GM12892 (cell line): ENCODE results near the gene ANXA1.

- RRBS, result no CpG with 5 or more reads among the region's 2 CpGs
These were observed 5.1 kb downstream of the KLF9 start for GRCh38 chr9:70409392-70409669.

GRCh38 chr9:70412712-70413342 lies 1.6 kb downstream of the KLF9 start:
- RRBS, result 23% methylated on average over 9 of the region's 42 CpGs

DNA sequence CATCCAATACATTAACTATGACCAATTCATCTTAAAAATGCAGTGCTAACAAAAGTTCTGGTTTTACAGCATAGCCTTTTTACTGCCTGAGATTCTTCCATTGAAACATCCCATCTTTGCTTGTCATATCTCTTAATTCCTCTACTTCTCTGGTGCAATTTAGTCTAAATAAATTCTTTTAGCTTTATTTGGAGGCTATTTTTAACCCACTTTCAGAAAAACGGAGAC lies 179 bp upstream of the KLF9 start:
- RRBS, result no CpG with 5 or more reads among the region's 1 CpG

DNA sequence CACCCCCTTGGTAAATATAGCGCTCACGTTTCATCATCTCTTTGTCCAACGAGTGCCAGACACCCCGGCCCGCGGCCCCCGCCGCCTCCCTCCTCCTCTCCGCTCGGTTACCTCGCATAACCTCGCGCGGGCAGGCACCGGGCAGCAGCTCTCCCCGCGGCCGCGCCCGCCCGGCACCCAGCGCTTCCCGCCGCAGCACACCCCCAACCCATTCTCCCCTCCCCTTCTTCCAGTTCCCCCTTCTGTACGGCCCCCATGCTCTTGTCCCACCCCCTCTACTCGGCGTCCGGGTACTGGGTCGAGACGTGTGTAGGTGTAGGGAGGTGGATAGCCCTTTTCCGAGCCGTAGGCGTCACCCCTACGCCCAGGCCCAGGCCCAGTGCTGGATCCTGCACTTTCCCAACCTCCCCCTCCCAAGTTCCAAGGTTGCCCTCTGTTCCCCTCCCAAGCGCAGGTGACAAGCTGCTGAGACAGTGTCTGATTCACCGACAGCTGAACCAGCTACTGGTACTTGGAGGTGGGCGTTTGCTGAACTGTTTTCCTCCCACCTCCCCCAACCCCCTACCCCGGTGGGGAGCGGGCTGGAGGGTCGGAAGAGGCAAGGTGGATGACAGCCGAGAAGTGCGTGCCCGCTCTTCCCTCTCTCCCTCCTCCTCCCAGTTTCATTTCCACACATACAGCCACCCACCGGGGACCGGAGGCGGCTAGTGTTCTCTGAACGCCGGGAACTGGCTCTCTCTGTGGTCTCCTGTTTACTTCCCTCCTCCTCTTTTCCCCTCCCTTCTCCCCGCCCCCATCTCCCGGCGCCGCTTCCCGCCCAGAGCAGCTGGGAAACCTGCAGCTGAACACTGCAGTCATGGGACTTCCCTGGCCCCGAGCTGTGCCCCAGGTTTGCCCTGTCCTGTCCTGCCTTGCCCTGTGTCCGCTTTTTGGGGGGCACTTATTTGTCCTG lies 6.0 kb upstream of the KLF9 start:
- RRBS, result 1% methylated on average over 9 of the region's 55 CpGs

DNA sequence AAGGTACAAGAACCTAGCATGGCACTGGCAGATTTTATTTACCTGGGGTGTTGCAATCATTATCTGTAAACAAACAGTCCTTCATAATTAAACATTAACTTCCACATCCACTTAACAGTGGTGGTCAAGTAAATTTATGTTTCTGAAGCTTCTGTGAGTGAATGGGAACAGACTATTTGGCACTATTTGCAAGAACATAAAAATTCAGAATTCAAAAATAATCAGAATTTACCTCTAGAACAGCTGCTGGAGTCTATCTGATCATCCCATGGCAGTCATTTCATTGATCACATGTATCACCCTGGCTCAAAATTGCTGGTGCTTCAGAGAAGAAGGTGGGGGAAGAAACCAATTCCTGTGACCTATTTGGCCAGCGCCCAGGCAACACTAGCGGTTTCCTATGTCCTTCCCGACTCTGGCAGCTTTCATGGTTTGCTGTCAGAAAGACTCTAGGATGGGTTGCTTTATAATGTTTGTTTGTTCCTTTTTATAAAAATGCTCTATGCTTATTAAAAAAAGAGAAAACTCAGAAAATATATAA lies 24.7 kb downstream of the TRPM3 start:
- RRBS, result no CpG with 5 or more reads among the region's 3 CpGs

- RRBS, result no CpG with 5 or more reads among the region's 12 CpGs
These were observed 78.4 kb downstream of the CEMIP2 start for GRCh38 chr9:71689867-71690336.

DNA sequence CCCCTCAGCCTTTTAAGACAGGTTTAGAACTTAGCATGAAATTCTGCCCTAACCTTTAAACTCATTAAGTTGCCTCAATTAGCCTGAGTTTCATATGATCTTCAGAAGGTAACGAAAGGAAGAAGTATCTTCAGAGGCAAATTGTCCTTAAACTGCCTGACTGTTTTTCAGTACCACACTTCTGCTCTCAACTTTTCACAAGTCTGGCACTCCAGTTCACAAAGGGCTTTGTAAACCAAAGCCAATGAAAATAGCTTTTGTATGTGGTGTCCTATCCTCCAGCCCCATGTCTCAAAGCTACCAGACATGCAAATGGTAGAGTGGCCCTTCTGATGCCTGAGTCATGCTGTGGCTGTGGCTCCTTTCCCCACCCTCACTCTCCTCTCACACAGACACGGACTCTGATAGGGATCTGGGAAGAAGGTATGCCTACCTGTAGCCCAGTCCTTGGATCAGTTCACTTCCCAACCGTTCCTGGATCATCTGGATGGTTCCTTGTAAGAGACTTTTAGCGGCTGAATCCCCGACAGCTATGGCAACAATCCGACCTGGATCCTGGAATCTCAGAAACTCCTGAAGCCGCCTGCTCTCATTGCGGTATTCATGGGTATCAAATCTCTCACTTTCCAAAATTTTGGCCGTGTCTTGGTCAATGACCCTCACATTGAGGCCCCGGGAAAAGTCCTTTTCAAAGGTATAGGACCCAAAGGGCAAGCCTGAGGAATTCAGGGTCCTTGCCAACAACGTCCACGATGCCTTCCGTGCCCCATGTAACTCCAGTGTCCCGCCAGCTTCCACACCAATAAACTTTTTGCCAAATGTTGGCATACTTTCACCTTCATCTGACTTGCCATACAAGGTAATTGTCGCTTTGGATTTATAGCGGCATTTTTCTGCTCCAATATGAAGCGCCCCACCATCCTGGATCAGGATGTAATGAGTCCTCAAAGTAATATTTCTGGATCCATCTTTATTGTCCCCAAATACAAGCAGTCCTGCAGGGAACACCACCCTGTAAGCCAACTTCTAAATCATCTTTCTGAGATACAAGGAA lies 23.4 kb downstream of the CEMIP2 start:
- RRBS, result no CpG with 5 or more reads among the region's 17 CpGs

GRCh38 chr9:71758602-71759186 lies 9.6 kb downstream of the CEMIP2 start:
- RRBS, result no CpG with 5 or more reads among the region's 4 CpGs

DNA sequence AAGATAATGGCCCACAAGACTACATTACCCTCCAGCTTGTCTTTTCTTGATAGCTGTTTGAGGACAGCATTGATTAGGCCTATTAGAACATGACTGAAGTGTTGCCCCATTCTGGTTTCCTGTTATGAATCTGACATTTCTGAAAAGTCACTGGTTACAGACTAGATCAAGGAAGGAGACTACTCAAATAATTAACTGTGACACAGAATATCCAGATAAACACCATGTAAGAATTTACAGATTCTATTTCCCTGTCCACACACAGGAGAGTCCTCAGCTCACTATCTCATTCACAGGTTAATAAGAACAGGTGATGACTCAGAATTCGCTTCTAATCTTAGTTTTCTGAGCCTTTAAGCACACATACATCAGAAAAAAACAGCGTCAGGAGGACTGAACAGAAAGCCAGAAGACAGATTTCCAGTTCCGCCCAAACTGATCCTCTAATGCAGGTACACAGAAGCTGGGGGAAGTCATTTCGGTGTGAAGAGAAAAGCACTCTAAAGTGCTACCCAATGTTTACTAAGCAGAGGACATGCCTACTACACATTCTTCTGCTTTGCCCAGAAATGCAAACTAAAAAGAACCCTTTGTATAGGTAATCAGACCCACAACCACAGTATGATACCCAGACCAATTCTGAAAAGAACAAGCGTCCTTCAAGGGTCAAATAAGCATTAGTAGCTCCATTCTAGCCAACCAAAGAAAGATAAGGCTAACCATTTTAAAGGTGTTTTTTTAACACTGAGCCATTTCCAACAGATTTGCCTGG lies 1.7 kb downstream of the CEMIP2 start:
- RRBS, result no CpG with 5 or more reads among the region's 5 CpGs

DNA sequence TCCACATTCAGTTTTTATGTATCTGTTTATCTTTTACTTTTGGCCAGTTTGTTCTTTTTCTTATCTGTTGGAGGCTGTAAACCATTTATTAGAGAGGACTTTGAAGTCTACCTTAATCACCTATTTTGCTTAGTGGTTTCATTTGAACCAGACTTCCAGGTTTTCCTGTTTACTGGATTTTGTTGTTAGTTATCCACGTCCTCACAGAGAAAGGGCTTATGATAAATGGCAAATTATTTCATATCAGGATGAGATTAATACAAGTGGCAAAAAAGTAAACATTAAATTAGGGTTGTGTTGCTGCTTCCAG lies 21.4 kb upstream of the GDA start:
- RRBS, result no CpG with 5 or more reads among the region's 1 CpG

DNA sequence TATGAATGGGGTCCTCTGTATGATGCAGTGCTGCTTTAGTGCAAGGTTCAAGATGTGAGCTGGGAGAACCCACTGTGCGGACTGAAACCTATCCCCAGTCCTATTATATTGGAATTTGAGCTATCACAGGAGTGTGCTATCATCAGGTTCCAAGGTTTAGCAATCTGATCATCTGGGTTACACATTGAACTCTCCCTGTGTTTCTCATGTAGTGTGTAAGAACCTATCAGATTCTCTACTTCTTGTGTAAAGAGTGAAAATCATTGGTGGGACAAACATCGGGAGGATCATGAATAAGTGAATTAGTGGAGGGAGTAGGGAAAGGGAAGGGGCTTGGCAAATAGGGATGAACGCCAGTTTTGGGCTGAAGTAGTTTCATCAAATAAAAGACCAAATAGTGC lies 15.5 kb upstream of the GDA start:
- RRBS, result no CpG with 5 or more reads among the region's 3 CpGs

- RRBS, result no CpG with 5 or more reads among the region's 2 CpGs
These were observed 15.6 kb downstream of the ZFAND5 start for GRCh38 chr9:72349359-72349778.

DNA sequence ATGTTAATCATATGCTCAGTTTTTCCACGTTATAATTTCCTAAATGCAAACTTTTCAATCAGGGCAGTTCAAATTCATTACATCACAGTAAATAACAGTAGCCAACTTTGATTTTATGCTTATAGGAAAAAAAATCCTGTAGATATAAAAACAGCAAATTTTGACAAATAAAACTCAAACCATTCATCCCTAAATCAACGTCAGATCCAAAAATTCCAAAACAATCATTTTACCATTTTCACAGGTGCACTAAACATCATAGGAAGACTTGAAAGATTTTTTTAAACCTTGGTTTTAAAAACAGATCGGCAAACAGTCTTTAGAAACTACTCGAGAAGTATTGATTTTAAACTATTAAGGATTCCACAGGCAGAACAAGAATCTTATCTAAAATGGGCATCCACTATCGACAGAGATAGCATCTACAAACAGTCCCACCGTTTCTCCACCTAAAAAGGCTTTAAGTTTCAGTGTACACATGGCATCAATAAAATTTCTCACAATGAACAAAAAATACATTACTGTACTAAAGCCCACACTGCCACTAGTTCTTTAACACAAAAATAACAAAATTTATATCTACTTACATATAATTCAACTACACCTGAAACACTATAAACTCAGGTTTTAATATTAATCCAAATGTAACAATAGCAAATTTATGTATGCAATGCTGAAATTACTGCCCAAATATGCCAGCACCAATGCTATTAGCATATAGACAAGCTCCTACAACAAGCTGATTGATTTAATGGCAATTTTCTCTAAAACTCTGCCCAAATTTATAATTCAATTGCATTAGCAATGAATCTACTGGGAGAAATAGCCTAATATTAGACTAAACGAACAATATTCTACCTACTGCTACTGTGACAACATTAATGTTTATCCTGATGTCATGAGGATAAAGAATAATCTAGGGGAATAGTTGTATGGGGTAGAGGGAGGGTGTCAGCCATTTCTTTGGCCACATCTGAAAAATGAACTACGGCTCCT lies 7.3 kb downstream of the ZFAND5 start:
- RRBS, result no CpG with 5 or more reads among the region's 8 CpGs

DNA sequence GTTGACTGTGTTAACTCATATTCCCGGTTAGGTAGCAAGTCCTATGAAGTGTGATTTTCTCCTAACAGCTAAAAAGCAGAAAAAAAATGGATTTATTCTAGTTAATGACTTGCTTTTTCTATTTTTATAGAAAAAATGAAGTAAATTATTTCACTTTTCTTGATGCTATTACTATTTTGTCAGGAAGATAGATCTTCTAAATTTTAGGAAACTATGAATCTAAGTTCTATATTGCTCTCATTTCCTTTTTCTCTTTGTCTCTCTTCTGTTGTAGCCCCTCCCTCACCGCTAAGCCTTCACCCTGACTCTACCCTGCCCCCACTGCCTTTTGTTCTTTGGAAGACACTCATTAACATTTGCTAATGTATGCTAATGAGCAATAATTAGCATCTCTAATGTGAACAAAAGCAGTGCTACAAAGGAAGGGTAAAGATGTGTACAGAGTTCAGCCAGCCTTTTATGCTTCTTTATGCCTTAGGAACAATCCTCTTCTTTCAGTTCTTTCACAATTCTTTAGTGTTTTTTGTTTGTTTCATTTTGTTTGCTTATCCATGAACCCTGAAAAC lies 159.1 kb downstream of the TMC1 start:
- RRBS, result no CpG with 5 or more reads among the region's 2 CpGs

- RRBS, result no CpG with 5 or more reads among the region's 10 CpGs
These were observed 44.7 kb upstream of the ALDH1A1 start for GRCh38 chr9:72997182-72998261.

DNA sequence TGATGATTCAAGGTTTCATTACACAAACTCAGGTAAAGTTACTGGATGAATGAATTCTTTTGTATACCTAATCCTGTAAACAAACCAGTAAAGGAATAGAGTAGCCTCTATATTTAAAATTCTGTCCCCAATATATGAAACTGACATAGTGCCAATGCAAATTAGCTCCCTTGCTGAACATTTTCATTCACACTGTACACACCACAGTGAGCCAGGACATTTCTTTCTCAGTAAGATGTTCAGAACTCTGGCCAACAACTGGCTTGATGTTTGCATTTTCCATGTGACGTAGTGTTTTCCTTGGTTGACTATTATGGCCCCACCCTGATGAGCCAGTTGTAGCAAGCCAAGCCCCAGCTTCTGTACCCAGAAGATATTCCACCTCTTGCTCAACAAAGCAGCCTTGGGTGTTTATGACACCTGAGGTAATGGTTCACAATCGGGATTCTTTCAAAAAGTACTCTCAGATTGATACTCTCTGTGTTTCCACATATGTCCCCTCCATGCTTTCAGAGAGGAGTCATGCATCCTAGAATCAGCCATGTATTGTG lies 17.7 kb upstream of the ANXA1 start:
- RRBS, result no CpG with 5 or more reads among the region's 2 CpGs

- RRBS, result no CpG with 5 or more reads among the region's 1 CpG
These were observed at the start of gene ANXA1 for GRCh38 chr9:73151451-73152462. ANXA1 (plus strand) TSS chr9:73151865.

DNA sequence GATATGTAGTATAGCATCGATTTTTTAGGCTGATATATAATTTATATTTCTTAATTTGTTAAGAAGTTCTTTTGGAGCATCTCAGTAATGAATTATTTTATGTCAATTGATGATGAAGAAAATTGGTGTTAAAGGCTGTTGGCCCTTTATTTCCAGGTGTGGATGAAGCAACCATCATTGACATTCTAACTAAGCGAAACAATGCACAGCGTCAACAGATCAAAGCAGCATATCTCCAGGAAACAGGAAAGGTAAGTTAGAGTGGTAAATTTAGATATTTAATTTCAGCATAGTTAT lies 7.5 kb downstream of the ANXA1 start:
- RRBS, result no CpG with 5 or more reads among the region's 3 CpGs

- RRBS, result no CpG with 5 or more reads among the region's 4 CpGs
These were observed 14.5 kb downstream of the ANXA1 start for GRCh38 chr9:73165973-73166821.

GRCh38 chr9:74279787-74280138 lies 217.4 kb upstream of the RORB start:
- RRBS, result no CpG with 5 or more reads among the region's 3 CpGs